Esophagus squamous epithelium (tissue), 4 donors: ENCODE measurements around a stretch of chr16.

DNA sequence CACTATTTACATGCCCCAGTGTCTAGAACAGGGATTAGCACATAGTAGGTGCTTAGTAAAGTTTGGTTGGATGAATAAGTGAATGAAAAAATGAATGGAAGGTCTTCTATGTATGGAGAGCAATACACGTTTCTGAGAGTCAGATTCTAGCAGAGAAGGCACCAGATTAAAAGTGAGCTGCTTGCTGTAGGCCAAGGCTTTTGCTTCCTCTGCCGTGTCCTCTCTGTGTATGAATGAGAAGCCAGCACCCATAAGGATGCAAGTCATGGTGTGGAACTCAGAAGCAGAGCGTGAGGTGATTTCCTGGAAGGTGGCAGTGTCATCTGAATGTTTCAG is 42.0 kb downstream of the GNAO1 start:
- PRO-cap: no peak
- RAMPAGE, long total RNA, 4 experiments: no peak in any of the 4 experiments

- PRO-cap: no peak
- RAMPAGE, long total RNA, 4 experiments: start-site peak on the plus strand in 2 of 4 experiments, at chr16:56336318-56336616 at its widest, 5 to 14 reads per replicate
Observed at GRCh38 chr16:56336247-56336754, 89.0 kb downstream of the AMFR start.

- PRO-cap: no peak
- RAMPAGE, long total RNA, 4 experiments: no peak in any of the 4 experiments
Observed at GRCh38 chr16:56357858-56358709, 67.3 kb downstream of the AMFR start.

DNA sequence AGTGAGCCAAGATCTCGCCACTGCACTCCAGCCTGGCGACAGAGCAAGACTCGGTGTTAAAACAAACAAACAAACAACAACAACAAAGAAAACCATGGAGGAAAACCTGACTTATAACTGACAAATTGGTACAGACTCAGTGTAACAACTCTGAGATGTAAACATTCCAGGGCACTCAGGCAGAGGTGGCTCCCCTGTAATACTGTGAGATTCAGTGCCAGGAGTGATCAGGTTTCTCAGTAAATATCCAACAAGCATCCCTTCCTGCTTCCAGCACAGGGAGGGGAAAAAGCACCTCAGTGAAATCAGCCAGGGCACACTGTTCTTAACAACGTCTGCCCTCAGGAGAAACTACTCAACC is 52.4 kb downstream of the AMFR start:
- PRO-cap: no peak
- RAMPAGE, long total RNA, 4 experiments: no peak in any of the 4 experiments

GRCh38 chr16:56424196-56424757 is 1.1 kb downstream of the AMFR start:
- PRO-cap: unidirectional peak, plus-strand start at chr16:56424604
- RAMPAGE, long total RNA, 4 experiments: no peak in any of the 4 experiments

- PRO-cap: no peak
- RAMPAGE, long total RNA, 4 experiments: no peak in any of the 4 experiments
Observed at GRCh38 chr16:56480705-56481488, 29.5 kb downstream of the OGFOD1 start.

DNA sequence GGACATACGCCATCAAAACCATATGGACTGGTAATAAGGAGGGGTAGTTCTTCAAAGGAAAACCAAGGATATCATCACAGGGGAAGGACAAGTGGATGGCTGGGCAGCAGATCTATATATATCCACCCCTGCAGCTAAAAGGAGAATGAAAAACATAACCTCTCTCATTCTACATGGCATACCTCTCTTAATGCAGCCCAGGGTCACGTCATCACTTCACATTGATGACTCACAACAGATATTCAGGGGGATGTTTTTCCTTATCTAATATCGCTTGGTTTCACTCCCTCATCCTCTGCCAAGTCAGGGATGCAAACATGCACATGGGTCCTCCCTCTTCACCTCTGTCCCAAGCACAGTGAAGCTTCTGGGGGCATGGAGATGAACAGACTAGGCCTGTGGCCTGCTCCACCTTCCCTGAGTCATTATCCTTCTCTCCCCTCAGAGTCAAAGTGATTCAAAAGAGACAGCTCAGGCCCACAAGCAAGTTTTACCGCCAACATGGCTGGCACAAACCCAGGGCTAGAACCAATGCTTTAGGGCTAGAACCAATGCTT is 2.4 kb upstream of the MT2A start:
- PRO-cap: bidirectional peak, plus-strand start outside the sequence, minus-strand start at position 427 of the sequence
- RAMPAGE, long total RNA, 4 experiments: no peak in any of the 4 experiments

GRCh38 chr16:56848309-56848952 is 16.6 kb upstream of the SLC12A3 start:
- PRO-cap: no peak
- RAMPAGE, long total RNA, 4 experiments: no peak in any of the 4 experiments

DNA sequence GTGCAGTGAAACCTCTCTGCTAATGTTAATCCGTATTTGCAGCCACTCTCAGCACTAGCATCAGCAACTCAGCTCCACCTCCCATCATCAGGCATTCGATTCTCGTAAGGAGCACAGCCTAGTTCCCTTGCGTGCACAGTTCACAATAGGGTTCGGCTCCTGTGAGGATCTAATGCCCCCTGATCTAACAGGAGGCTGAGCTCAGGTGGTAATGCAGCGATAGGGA is 1.3 kb upstream of the HERPUD1 start:
- PRO-cap: no peak
- RAMPAGE, long total RNA, 4 experiments: no peak in any of the 4 experiments

- PRO-cap: no peak
- RAMPAGE, long total RNA, 4 experiments: no peak in any of the 4 experiments
Observed at GRCh38 chr16:56934970-56935739, 3.2 kb downstream of the HERPUD1 start.

DNA sequence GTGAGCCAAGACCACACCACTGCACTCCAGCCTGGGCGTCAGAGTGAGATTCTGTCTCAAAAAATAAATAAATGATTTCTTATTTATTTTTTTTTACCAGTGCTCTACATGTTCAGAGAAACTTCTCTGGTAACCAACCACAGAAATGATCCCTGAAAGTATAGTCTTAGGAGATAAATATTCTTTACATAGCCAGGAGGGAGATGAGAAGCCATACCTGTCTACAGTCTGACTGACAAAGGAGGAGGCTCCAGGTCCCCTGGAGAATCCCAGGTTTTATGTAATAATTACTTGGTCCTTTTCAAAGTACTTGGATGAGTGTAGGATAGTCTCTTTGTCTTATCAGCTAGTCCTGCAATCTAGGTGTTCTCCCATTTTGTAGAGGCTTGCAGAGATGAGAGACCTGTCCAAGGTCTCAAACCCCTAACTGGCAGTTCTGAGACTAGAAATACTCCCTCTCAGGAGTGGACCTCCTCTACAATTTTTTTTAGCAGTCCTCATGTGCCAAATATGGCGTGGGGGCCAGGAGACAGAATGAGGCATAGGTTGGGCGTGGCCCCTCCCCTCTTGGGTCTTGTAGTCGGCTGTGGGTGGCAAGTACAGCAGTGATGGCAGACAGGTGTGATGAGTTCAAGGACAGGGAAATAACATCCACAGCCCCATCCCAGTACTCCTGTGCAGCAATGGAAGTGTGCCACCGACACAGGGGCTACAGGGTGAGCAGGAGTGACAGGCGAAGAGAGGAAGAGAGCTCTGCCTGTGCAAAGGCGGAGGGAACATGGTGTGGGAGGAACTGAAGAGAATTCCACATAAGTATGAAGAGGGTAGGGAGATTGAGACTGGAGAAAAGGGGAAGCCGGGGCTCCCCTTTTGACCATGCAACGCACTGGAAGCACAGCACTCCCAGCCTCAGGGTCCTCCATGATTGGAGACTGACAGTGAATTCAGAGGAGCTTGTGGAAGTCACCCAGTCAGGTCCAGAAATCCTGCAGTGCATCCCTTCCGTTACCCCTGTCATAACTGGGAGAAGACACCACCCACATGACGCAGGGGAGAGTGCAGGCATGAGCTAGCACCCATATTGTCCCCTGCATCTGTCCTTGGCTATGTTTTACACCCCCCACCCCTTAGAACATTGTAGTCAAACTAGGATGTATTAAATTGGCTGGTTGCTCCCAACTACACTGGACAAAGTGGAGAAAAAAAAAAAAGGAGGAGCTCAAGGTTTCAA is 14.9 kb downstream of the HERPUD1 start:
- PRO-cap: no peak
- RAMPAGE, long total RNA, 4 experiments: no peak in any of the 4 experiments

DNA sequence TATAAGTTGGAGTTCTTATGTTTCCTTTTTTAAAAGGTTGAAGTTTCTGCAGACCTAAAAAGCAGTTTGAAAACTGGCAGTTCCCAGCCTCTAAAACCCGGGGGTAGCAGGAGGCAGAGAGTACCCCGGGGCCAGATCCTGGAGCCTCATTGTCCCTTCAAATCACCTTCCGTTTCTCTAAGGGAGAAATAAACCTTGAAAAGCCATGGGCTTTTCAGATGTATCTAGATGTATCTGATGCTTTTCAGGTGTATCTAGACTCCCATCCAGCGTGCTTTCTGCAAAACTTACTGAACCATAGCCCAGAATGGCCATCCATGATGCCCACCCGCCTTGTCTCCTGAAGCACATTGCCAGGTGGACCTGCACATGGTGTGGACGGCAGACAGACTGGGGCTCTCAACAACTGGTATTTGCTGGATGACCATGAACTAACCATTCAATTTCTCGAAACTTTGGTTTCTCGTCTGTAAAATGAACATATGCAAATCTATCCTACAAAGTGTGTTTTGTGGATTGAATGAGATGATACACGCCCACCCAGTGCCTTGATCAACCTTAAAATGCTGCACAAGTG is 1.3 kb downstream of the NLRC5 start:
- PRO-cap: unidirectional peak, plus-strand start at position 348 of the sequence
- RAMPAGE, long total RNA, 4 experiments: no peak in any of the 4 experiments

DNA sequence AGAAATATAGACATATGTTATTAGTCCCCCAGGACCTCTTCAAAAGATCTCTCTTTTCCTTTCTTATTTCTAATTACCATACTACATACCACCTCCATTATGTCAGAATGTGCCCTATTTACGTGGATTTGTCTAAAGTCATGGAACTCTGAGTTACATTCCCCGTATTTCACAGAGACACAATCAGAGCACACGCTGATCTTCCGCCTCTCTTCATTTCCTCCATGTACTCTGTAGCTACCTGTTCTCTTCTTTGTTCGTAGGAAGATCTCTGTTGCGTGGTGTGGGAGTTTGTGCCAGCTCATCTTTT is 26.8 kb downstream of the NLRC5 start:
- PRO-cap: no peak
- RAMPAGE, long total RNA, 4 experiments: no peak in any of the 4 experiments

- PRO-cap: bidirectional peak, plus-strand start at chr16:57128932, minus-strand start at chr16:57128811
- RAMPAGE, long total RNA, 4 experiments: no peak in any of the 4 experiments
Observed at GRCh38 chr16:57128664-57129605, 36.6 kb downstream of the CPNE2 start.

GRCh38 chr16:57132443-57133074 is 40.2 kb downstream of the CPNE2 start:
- PRO-cap: no peak
- RAMPAGE, long total RNA, 4 experiments: no peak in any of the 4 experiments

DNA sequence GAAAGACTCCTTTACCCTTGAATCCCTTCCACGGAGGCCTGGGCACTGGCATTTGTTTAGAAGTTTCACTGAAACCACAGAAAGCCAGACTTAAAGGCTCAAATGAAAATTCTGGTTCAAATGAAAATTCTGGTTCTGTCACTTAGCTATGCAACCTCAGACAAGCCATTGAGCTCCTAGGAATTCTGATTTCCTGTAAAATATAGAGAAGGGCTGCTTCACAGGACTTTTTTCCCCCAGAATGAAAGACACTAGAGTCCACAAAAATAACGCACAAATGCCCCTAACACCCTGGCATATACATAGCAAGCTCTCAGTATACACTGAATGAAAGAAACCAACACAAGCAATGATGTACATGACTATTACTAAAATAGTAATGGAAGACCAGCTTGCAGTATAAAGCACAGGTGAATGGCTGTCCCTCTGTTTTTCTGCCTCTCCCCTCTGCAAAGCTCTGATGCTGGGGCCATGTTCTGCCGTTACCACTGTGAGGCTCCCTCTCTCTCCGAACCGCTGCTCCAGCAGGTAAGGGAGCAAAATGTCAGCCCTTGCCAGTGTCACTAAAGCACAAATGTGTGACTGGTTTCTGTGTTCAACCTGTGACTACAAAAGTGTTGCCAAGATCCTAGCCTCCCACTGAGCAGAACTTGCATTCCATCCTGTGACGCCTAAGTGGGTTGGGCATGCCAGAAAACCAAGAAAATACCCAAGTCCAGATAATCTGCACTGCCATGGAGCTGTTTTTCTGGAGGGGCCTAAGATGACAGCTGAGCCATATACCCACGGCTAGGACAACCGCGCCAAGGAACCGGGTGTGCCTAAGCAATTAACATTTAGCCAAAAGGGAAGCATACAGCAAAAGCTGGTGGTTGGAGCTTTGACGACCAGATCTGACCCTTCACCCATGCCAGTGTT is 35.3 kb downstream of the PSME3IP1 start:
- PRO-cap: no peak
- RAMPAGE, long total RNA, 4 experiments: no peak in any of the 4 experiments

DNA sequence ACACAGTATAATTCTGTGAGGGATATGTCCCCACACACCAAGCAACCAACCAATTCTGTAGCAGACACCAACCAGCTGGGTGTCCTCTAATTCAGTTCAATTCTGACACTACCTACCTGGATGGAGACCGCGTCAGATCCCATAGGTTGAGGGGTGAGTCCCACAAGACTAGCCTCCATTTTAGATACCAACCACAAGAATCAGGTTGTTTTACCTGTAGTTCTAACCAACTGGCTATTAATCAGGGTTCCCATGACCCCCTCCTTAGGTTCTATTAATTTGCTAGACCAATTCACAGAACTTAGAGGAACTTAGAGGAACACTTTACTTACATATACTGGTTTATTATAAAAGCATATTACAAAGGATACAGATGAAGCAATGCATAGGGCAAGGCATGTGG is 4.4 kb downstream of the PSME3IP1 start:
- PRO-cap: no peak
- RAMPAGE, long total RNA, 4 experiments: no peak in any of the 4 experiments

DNA sequence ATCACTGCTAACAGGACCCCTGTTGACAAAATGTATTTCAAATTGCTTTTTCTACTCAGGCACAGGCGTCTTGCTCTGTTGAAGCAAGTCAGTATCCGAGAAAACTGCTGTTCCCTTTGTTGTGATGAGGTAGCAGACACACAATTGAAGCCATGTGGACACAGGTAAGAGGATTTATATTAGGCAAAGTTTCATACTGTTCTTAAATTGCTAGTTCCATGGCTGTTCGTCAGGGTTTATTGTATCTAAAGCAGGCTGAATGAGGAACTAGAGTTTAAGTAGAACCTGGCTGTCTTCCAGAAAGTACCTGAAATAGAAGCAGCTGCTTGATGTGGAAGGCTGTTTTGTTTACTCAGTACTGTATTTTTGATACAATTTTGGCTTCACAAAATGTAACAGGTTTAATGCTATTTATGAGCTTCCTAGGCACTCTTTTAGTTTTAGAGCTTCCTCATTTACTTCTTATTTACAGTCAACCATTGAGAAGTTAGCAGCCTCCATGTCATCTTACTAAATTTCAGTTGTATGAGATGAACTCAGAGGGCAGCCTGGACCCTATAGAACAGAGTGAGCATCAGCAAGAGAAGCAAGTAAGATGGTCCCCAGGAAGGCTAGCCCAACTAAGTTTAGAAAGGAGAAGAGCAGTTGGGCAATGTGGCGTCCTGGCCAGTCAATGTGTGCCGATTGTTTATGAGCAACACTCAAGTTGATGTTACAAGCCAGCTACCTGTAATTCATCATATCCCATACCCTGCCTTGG is 9.8 kb upstream of the ARL2BP start:
- PRO-cap: no peak
- RAMPAGE, long total RNA, 4 experiments: no peak in any of the 4 experiments

- PRO-cap: no peak
- RAMPAGE, long total RNA, 4 experiments: no peak in any of the 4 experiments
Observed at GRCh38 chr16:57268749-57269545, 15.5 kb downstream of the PLLP start.

GRCh38 chr16:57316342-57317414 is 32.2 kb upstream of the PLLP start:
- PRO-cap: unidirectional peak, minus-strand start at chr16:57317144
- RAMPAGE, long total RNA, 4 experiments: no peak in any of the 4 experiments